Measurements from ENCODE around the gene ASXL2.

GRCh38 chr2:20537826-20538134 is 90.9 kb downstream of the RHOB start:
- PRO-cap: no peak

DNA sequence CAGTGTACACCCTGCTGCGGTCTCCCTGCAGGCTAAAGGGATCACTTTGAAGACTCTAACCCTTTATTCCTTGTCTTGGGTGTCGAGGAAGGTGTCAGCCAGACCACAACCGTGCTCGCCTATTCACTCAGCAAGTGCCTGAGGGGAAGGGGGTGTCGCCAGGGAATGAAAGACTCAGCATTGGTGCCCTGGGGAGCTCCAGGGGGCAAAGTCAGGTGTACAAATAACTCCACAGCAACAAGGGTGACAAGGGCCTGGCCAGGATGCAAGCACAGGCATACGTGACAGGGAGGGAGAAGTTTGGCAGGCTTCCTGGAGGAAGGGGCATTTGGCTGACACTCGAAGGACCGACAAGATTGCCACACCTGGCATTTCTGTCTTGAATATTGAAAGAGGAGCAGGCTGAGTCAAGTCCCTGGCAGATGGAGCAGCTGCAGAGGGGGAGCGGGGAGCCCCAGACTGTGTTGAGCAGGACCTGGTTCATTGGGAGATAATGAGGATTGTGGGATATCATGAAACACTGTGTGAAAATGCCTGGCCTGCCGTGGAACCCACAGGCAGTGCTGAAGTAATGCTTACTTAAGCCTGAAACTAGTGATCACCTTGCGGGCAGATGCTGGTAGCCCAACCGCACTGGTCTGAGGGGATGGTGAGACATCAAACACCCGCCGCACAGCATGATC is 93.9 kb downstream of the RHOB start:
- PRO-cap: no peak

- PRO-cap: no peak
Measured at GRCh38 chr2:20565595-20566090, 85.3 kb downstream of the HS1BP3 start.

GRCh38 chr2:20636956-20637746 is 13.7 kb downstream of the HS1BP3 start:
- PRO-cap: no peak

DNA sequence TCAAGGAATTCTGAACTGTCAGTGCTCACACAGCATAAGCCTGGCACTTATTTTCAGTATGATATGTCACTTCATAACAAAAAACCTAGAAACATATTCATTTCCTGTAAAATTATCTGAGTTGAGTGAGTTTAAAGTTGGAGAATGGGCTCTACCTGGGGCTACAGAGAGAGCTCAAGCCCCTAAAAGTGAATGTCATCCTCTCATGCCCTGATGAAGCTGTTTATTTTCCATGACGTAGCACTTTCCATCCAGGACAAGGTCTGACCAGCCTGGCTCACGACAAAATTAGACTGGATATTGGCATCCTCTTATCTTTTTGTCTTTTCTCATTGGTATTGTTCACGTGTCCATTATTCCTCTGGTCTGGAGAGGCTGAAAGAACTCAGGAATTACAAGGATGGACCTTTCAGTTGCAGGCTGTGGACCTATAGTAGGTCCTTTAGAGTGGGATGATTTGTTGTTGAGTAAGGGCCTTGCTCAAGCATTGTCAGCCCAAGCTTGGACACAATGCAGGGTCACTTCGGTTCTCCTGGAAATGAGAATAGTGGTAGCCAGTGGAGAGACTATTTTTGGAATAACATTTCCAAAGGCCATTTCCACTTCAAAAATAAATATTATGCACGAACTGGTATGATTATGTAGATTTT is 24.4 kb upstream of the TDRD15 start:
- PRO-cap: no peak

DNA sequence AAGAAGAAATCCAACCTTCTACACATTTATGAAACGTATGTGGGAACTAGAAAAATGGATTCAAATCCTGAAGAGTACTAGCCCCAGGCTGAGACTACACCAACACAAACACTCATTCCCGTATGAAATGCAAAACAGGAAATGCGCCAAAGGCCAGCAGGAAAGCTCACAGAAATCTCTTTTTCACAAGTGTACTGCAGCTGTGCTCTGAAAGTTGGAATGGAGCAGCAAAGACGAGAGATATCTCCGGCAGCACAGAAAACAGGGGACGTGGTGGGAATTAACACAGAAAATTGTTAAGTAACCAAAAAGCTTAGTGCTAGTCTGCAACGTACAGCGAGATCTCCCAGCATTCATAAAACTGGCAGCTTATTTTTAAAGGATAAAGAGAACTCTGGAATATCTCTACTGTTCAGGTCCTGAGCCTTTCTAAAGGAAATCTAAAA is 913.6 kb downstream of the TDRD15 start:
- PRO-cap: no peak

DNA sequence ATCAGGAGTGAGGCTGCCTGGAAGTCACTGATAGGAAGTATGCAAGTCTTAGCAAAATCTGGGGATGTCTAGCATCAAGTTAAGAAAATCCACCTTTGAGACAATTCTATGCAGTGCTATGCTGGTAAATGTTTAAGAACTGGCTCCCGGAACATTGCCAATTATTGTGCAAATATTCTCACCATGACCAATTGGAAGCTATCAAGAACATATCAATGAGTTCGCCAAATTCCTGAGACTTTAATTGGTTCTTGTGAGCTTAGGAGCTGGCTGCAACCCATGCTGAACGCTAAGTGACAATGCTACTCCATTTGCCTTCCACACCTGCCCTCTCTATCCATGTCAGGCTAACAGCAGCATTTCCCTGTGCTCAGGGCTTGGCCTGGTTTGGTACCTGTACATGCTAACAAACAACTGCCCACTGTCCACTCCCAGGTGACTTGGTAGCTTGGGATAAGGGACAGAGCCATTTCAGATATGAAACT is 172.9 kb upstream of the KLHL29 start:
- PRO-cap: no peak

DNA sequence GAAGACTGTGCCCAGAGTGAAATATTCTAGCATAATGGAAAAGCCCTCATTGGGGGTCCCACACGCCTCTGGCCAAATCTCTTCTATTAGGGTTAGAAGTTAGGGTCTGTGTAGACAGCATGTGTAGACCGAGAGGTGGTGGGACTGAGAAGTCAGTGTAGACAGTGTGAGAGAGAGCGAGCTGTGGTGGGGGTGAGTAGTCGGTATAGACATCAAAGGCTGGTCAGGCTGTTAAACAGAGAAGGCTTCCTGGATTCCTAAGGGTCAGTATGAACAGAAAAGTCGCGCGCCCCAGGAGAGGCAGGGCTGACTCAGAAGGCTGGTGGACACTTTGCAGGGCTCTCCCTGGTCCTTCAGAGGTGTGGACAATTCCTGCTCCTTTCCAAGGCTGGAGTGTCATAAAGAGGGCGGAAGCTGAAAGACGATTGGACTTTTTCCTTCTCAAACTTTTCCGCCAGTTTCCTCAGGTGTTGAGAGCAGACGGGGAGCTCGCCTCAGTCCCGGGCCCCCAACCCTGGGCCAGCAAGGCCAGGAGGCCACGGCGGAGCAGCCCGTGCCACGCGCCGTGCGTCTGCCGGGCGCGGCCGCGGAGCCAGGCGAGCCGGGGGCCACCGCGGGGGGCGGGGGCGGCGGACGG is 541 bp upstream of the KLHL29 start:
- PRO-cap: no peak

DNA sequence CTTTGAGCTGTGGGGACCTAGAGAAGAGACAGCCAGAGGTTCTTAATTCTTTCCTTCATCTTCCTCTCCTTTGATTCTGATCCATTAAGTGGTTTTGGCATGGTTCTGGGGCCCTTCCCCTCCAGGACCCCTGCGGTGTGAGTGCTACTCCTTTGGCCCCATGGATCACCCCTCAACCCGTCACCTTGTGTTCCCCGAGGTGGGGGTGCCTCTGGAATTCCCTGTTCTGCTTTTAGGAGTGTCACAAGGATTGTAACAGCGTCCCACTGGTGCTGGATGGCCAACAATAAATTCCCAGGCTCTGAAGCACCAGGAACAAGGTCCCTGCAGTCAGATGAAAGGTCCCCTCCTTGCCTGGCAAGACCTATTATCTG is 72.3 kb downstream of the KLHL29 start:
- PRO-cap: no peak

- PRO-cap: no peak
Measured at GRCh38 chr2:23927582-23927795, 566 bp upstream of the ATAD2B start.

DNA sequence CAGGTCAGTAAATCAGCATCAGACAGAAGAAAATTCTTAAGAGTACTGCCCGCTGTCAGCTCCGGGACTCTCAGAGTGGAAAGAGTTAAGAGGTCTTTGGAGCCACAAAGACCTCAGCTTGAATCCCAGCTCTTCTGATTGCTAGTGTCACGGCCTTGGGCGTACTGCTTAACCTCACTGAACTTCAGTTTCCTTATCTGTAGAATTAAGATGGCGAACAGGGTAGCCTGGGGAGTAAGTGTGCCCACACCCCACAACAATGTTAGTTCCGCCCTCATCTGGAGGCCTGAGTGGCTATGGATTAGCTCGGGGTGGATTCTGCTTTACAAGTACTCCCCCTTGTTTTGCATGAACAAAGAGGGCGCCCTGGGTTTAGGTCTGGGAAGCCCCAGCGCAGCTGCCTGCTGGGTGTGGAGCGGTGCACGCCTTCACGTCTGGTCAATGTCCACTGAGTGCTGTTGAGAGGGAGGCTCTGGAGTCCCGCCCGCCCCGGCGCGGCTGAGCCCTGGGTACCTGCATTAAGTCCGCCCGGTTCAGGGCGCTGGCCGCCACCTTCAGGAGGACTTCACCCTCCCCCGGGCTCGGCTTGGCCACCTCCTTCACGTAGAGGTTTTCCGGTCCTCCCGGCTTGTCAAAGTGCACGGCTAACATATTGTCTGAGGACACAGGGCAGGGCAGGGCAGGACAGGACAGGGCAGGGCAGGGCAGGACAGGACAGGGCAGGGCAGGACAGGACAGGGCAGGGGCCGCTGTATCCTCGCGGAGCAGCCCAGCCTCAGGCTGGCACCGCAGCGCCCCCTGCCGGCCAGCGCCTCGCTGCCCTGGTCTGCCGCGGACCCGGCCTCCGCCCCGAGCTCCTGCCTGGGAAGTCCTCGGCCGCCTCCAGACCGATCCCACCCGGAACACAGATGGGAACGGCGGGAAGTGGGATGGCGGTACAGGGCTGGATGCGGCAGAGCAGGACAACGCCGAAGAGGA is 669 bp downstream of the TP53I3 start:
- PRO-cap: no peak

- PRO-cap: no peak
Measured at GRCh38 chr2:24259220-24260091, 84.6 kb downstream of the FAM228A start.

GRCh38 chr2:24275557-24275963 is 84.8 kb downstream of the ITSN2 start:
- PRO-cap: no peak

DNA sequence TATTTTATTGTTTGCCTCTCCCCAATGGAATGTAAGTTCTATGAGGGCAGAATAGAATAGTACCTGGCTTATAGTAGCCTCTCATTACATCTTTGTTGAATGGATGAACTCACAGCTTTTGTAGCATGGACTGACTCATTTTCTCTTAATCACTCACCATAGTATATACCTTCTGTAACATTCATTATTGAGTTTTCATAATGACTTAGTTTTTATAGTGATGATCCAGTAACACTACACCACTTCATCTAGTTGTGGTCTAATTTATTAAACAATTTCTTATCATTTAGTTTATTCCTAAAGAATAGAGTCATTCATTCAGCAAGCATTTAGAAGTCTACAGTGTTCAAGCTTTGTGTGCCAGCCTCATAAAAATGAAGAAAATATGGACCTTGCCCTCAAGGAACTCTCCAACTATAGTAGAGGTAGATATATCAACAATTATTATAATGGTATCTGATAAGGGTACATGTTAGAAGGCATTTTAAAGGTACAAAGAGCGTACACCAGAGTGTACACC is 31.0 kb downstream of the NCOA1 start:
- PRO-cap: no peak

DNA sequence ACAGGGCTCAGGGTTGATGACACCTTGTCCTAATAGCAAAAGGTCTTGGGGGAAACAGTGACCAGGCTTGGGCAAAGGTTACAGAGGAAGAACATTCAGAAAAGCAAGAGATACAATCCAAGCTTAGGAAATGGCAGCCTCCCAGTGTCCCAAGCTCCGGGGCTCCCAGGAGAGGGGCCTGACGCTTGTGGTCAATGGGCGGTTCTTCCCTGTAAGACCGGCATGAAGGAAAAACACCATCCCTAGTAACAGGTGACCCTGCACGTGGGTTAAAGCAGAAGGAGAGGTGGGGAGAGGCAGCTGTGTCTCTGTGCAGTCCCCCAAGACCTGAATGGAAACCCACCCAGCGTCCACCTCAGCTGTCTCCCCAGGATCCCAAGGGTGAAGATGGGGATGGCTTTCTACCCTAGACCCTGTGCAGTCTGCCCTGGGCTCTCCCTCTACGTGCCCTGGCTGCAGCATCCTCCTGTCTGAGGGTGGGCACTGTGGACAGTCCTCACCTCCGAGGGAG is 60.5 kb downstream of the ADCY3 start:
- PRO-cap: no peak

- PRO-cap: no peak
Measured at GRCh38 chr2:25294131-25294490, 47.6 kb downstream of the DNMT3A start.

DNA sequence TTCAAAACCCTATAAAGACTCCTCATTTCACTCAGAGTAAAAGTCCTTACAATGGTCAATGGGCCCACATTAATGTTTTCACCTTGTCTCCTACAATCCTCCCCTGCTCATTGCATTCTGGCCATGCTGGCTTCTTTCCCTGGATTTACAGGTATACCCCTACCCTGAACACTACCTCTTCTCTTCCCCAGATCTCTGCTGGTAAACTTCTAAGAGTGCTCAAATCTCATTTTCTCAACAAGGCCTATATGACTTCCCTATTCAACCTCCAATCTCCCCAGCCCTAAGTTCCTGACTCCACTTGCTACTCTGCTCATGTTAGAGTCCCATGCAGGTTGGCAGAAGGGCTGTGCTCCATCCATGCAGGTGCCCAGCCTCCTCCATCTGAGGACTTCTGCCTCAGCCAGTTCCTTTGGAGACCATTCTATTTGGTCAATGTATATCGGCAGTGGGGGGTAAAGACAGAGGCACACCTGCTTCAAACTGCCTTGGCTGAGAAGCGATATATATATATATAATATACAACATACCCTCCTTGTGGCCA is 101.9 kb downstream of the DTNB start:
- PRO-cap: no peak

GRCh38 chr2:25582508-25582707 is 91.0 kb downstream of the DTNB start:
- PRO-cap: no peak

GRCh38 chr2:25711771-25712279 is 38.4 kb upstream of the DTNB start:
- PRO-cap: no peak

GRCh38 chr2:25877988-25878919 is at the start of gene ASXL2:
ASXL2 (minus strand) TSS chr2:25878487.
- PRO-cap: bidirectional peak, plus-strand start at chr2:25878648, minus-strand start at chr2:25878459